M059J (cell line): ENCODE results near the genes IP6K3 and RPS10.

- RAMPAGE, long total RNA: no peak
Measured at GRCh38 chr6:33743860-33744923, 2.5 kb downstream of the IP6K3 start.

GRCh38 chr6:33746737-33747748 lies at the start of gene IP6K3:
IP6K3 (minus strand) TSS chr6:33746905.
- RAMPAGE, long total RNA: no peak

DNA sequence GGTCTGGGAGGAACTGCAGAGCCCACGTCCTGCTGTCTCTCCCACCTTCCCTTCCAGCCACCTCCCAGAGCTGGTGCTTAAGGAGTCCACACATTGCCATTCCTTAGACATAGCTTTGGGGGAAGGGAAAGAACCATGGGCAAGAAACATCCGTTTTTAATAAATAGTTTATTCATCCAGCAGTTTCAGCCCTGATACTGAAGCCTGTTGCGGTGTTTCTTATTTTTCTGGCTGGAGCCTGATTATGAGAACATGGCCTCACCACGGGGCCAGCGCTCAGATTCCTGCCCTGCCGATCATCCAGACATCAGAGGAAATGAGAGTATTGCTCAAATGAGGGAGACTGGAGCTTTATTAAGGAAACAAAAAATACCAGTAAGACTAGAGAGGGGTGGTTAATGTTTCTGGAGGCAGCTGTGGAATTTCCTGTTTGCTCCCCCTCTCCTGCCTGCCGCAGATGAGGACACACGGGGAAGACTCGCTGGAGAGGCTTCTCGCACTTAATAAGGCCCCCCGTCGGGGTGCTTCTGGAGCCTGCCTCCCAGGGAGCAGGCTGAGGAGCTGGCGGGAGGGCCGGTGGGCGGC lies 17.8 kb downstream of the LEMD2 start:
- RAMPAGE, long total RNA: no peak

DNA sequence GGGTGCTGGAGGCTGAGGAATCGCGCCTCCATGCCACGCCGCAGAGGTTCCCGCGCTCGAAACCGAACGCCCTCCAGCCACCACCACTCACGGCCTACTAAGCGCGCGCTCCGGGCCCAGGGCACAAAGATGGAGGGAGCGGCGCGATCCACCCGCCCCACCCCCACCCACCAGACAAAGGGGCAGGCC lies 1.7 kb upstream of the HMGA1 start:
- RAMPAGE, long total RNA: no peak

GRCh38 chr6:34236025-34236450 lies 635 bp upstream of the HMGA1 start:
- RAMPAGE, long total RNA: no peak

- RAMPAGE, long total RNA: no peak
Measured at GRCh38 chr6:34242865-34243690, 5.7 kb downstream of the SMIM29 start.

DNA sequence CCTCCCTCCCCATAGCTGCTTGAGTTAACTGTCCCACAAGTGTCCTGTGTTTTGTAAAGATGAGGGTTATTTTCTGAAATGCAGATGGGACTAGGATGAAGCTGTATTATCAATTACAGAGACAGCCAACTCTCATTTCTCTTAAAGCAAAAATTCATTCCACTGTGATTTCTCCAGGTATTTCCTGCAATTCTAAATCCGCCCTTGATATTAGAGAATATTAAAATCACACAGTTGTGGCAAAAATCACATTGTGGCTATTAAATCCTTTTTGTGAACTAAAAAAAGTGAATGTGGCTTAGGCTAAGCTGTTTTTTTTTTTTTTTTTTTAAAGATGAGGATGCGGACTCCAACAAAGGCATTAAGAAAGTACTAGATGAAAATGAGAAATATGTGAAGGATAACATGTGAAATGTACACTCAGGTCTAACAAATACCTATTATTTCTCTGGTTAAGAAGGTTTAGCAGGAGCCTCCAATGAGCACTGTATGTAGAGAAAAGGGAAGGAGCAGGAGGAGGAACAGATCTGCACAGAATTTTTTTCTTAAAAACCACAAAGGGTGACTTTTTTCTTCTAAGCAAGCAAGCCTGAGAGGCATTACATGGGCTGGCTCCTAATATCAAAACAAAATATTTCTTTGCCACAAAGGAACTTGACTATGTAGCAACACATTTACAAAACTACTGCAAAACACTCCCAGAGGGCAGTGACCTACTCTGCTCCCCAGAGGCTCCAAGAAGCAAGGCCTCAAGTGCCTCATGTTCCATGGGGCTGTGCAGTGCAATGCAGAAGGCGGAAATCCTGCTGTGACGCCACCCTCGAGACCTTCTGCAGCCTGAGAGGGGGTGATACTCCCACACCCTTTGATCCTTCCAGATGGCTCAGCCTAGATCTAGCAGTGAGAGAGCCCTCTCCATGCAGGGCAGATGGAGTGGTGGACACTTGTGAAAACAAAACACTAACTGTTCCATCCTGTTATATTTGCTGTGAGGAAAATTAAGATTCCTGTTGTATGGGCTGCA lies 35.7 kb upstream of the SMIM29 start:
- RAMPAGE, long total RNA: no peak

GRCh38 chr6:34288325-34289197 lies 39.8 kb upstream of the SMIM29 start:
- RAMPAGE, long total RNA: no peak

- RAMPAGE, long total RNA: start-site peak on the minus strand at chr6:34426034-34426069, 1,837 and 314 reads in 2 replicates
Measured at GRCh38 chr6:34425943-34426321, at the start of gene RPS10. RPS10 (minus strand) TSS chr6:34426069.

GRCh38 chr6:34601651-34602202 lies 45.6 kb upstream of the SPDEF start:
- RAMPAGE, long total RNA: no peak

- RAMPAGE, long total RNA: no peak
Measured at GRCh38 chr6:34697058-34697463, 494 bp upstream of the ILRUN start.

- RAMPAGE, long total RNA: no peak
Measured at GRCh38 chr6:35010873-35011419, 121.9 kb downstream of the ANKS1A start.

DNA sequence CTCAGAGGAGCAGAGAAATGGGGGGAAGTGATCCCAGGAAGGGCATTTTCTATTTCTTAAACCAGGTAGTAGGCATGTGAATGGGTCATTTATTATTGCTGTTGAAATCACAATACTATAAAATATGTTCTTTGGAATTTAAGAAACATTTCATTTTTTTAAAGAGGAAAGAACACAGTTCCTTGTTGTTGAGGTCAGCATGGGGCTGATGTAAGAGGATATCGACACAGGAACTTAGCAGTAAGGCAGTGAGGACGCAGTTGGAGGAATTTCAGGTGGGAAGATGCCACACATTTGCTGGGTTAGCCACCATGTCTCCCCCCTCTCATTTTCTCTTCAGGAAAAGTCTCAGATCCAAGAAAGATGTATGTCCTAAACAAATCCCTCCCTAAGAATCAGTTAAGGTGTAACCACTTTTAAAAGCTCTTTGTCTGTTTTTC lies 99.1 kb downstream of the TCP11 start:
- RAMPAGE, long total RNA: no peak

- RAMPAGE, long total RNA: no peak
Measured at GRCh38 chr6:35047591-35048283, 93.4 kb downstream of the TCP11 start.

DNA sequence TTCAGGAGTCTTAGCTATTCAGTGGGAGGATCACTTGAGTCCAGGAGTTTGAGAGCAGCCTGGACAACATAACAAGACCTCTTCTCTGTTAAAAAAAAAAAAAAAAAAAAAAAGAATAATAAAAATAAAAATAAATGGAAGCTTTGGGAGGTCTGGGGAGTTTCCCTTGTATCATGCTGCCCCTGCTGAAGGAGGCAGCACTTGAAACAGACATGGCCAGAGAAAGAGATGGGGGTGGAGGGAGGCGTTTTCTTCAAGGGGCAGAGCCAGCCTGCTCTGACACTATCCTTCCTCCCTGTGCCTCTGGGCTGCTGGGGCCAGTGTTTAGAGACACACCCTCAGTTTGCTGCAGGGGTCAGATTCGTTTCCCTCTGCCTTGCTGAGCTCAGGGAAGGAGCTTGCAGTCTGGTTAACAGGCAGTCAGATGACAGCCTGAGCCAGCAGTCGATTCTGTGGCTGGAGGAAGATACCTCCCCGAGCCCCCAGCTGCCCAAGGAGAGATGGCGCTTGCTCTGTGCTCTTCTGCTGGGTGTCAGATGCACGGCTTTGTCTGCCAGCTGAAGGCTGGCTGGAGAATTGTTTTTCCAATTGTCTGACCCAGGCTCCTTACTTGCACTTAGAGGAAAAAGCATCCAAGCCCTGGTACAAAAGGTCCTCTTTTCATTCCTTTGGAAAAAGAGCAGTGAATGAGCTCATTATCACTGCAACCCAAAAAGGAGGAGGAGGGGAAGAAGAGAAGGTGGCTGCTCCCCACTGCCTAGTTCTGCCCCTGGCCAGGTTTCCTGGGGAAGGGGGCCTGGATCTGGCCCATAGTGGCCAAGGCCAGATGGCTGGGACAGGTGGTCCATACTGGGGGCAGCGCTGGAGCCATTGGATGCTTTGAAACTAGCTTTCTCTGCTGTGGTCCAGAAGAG lies 88.4 kb downstream of the TCP11 start:
- RAMPAGE, long total RNA: no peak

GRCh38 chr6:35080812-35081724 lies 60.1 kb downstream of the TCP11 start:
- RAMPAGE, long total RNA: no peak

DNA sequence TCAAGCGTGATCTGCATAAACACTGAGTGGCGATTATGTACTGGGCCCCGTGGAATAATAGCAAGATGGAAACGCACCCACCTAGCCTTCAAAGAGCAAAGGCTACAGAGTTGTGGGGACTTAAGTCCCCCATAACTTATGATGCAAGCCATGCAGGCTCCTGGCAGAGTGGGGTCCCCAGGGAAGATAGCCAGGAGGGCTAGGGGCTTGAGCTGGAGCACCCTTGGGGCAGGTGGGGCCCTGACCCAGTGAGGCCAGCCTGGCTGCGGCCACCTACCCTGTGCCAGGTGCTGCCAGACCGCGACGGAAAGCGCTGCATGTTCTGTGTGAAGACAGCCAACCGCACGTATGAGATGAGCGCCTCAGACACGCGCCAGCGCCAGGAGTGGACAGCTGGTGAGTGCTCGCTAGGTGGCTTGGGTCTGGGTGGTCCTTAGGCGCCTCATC lies 20.0 kb downstream of the DEF6 start:
- RAMPAGE, long total RNA: no peak

DNA sequence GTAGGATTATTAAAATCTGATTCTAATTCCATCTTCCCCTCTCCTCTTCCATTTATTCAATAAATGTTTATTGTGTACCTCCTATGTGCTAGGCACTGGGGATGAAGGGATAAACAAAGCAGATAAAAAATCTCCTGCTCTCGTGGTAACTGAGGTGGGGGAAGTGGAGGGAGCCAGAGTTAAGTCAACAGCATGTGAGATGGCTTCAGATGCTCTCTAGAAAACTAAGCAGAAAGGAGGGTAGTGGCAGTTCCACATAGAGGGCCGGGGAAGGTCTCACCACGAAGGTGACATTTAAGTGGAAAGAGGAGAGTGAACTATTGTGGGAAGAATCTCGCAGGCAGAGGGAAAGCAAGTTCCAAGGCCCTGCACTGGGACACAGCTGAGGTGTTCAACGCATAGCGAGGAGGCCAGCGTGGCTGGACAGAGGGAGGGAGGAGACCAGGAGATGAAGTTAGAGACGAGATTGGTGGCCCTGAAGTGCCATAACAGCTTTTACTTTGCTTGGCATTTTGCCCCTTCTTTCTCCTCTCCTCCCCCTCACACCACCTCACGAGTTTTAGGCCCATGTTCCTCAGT lies 16.5 kb downstream of the PPARD start:
- RAMPAGE, long total RNA: no peak

- RAMPAGE, long total RNA: no peak
Measured at GRCh38 chr6:35361433-35362043, 19.2 kb downstream of the PPARD start.

GRCh38 chr6:35415137-35415754 lies 36.9 kb upstream of the FANCE start:
- RAMPAGE, long total RNA: no peak